CD14-positive monocyte (primary cell): ENCODE data around the genes APOM, LSM2, EHMT2 and NELFE.

- CAGE, long polyA plus RNA = no peak
Measured at GRCh38 chr6:31653240-31653782, 850 bp upstream of the BAG6 start.

DNA sequence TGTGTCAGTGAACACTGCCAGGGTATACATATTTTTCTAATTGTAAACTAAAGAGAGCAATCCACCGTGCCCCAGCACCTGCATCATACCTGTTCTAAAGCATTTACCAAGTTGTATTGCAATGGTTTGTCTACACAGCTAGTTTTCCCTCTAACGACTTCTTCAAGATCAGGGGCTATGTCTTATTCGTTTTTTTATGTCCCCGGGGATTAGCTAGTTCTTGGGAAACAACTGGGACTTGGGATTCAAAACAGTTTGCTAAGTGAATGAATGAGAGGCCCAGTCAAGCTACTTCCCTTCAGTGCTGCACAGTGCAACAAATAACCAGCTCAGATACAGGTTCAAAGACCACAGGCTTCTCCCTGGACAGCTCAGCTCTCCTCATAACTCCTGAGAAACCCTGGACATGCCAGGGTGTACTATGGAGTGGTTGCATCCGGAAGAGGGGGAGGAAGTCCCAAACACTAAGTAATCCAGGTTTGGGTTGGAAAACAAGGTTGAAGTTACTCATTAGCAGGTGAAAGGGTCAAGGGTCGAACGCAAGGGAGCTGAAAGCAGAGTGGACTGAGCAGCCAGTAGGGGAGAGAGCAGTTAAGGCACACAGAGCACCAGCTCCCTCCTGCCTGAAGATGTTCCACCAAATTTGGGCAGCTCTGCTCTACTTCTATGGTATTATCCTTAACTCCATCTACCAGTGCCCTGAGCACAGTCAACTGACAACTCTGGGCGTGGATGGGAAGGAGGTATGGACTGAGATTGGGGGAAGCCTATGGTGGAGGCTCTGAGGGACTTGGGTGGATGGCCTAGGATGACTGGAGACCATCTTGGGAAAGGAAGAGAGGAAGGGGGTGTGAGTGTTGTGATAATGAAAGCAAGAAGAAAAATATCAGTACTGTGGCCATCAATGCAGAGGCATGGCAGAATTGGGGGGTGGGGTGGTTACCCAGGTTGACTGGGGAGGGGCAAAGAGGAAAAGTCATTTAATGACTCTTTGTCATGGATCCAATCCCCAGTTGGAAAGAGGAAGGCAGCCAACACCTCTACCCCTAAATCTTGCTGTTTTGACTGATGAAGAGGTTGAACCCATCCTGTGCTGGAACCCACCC is at the start of gene APOM:
Gene APOM (plus strand): TSS at position 557 of the 1,106 bp plus-strand sequence.
- CAGE, long polyA plus RNA = no peak

- CAGE, long polyA plus RNA = no peak
Measured at GRCh38 chr6:31663834-31664765, 697 bp downstream of the GPANK1 start.

GRCh38 chr6:31686902-31687486 is 6.1 kb upstream of the LY6G5C start:
- CAGE, long polyA plus RNA = start-site peak on the plus strand at chr6:31686962-31687079, 11 and 6 reads in 2 replicates

DNA sequence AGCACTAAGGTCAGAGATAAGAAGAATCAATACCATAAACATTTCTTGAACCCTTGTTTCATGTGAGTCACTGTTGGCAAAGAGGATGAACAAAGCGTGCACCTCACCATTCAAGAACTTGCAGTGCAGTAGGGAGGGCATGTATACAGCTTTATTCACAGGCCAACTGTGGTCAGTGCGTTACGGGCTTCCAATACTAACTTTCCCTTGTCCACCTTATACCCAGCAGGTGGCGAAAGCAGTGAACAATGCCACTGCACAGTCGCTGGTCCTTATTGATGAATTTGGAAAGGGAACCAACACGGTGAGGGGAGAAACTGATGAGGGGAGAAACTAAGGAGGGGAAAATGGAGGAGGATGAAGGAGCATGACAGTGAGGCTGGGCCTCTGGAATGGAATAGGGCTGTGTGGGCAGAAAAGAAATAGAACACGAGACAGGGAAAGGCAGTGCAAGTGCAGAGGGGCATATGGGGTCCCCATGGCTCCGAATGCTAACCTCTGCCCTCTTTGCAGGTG is 1.4 kb upstream of the SAPCD1 start:
- CAGE, long polyA plus RNA = no peak

GRCh38 chr6:31794174-31794495 is 1.4 kb downstream of the VARS1 start:
- CAGE, long polyA plus RNA = no peak

DNA sequence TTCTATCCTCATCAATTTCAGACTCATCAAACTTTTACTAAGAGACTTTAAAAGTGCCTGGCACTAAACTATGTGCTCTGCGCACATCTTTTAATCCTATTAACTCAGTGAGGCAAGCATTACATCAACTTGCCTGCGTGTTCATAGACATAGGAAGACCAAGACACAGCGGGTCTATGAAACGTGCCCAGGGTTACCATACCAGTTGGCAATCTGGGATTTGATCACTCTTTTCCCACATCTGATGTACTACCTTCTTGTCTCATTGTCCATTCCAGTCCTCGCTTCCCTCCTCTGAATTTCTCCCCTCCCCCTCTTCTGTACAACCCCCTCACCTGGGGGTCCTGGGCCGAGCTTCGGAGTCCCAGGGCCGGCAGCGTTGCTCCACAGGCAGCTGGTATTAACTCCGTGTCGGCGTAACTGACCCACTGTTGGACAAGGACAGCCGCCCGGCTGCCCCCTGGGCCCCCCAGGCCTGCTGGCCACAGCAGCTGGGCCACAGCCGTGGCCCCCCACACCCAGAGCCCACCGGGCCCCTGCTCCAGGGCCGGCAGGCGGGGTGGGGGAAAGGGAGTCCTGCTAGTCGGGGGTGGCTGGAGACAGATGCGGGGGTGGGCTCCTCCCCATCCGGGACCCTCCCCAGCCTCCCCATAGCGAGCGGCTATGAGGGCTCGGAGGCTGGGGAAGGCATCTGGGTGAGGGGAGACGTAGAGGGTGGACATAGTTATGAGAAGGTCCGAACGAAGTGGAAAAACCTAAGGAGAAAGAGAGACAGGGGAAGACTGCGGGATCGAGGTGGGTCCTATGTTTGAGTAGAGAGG is 846 bp downstream of the VARS1 start:
- CAGE, long polyA plus RNA = no peak

- CAGE, long polyA plus RNA = start-site peak on the minus strand at chr6:31806960-31806989, 39 and 45 reads in 2 replicates
Measured at GRCh38 chr6:31806371-31807255, at the start of gene LSM2. TSS of gene LSM2 (minus strand) at chr6:31806966.

- CAGE, long polyA plus RNA = no peak
Measured at GRCh38 chr6:31847303-31848296, 15.0 kb downstream of the NEU1 start.

GRCh38 chr6:31859094-31859449 is 3.5 kb downstream of the NEU1 start:
- CAGE, long polyA plus RNA = no peak

DNA sequence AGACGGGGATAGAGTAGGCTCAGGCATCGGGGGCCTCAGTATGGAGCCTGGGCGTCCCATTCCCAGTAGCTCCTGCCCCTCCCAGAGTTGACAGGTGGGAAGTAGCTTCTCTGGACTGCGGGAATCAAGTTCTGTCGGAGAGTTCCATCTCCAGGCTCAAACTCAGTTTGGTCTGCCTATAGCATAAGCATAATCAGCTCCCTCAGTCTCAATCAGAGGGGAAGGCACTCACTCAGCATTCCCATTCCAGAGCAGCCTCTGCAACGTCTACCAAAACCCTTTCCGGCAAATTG is 3.5 kb upstream of the NEU1 start:
- CAGE, long polyA plus RNA = no peak

GRCh38 chr6:31877504-31878218 is 1.1 kb downstream of the SLC44A4 start:
- CAGE, long polyA plus RNA = no peak

GRCh38 chr6:31892289-31893335 is 4.9 kb downstream of the EHMT2 start:
- CAGE, long polyA plus RNA = no peak

DNA sequence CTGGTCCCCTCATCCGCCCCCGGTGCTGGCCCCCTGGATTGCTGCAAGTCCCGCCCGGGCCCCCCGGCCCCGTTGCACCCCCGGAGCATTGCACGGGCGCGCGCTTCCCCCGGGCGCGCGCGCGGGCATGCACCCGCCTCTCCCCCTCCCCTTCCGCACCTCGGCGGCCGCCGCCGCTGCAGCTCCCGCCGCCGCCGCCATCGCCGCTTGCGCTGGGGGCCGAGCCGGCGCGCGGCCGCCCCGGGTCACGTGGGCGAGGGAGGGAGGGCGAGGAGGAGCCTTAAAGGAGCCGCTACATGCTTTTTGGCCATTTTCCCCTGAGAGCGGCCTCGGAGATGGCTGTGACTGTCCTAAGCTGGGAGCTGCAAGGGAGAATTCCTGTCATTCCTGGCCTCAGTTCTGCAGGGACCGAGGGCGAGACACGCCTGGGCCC is at the start of gene EHMT2:
Gene EHMT2 (minus strand): TSS at position 222 of the 433 bp plus-strand sequence.
- CAGE, long polyA plus RNA = no peak

DNA sequence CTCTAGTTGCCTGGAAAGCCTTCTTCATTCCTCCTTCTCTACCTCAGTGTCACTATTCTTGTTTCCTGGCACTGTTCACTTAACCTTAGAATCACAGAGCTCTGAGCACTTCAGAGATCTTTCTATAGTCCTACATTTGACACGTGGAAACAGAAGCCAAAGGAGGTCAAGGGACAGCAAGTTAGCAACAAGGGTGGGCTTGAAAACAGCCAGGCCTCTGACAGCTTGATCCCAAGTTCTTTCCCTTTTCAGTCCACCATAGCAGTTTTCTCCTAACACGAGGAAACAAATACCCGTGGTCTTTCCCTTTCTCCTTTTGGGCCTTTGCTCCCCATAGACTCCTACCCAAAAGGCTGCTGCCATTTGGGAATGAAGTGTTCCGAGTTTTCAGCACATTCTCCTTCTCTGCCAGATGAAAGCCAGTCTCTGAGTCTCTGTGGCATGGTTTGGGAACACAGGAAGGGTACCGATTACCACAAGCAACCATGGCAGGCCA is 3.8 kb downstream of the CFB start:
- CAGE, long polyA plus RNA = no peak

DNA sequence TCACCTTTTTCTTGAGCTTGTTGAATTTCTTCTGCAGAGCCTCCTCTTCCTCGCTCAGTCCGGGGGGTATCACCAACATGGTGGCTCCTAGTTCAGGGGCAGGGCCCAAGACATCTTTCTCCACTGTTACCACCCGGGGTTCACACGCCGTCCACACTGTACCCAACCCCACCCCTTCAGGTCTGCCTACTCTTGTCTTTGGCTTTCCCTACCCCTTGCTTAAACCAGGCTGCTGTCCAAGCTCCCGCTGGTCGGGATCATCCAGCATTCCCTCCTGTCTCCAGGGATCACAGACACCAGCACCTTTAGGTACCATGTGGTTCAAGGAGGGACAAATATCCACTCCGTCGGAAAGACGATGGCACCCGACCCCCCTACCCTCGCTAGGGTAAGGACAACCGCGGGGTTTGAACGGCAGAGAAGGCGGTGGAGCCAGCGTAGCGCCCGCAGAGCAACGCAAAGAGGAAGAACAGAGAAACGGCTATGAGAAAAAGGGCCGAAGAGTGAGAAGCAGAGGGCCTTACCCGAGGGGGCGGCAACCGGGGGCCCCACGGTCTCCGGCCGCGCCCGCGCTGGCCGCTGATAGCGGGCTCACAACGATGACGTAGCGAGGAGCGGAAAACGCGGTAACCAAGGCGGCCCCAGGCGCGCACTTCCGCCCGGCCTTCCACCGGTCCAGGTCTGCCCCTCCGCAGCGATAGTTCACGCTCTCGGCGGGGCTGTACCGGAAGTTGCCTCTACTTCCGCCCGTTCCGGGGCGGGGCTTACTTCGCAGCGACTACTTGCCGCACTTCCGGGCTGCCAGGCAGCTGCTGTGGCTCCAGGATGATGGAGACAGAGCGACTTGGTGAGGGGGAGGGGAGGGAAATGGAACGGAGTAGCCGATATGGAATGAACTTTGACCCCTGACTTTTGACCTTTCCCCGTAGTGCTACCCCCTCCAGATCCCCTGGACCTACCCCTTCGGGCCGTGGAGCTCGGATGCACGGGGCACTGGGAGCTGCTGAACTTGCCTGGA is at the start of gene NELFE:
Gene NELFE (minus strand): TSS at position 604 of the 1,018 bp plus-strand sequence.
- CAGE, long polyA plus RNA = start-site peak on the minus strand centred at position 609 of the sequence, 150 bp wide, 1,212 and 1,772 reads in 2 replicates

GRCh38 chr6:31971608-31971819 is 424 bp downstream of the DXO start:
- CAGE, long polyA plus RNA = no peak

DNA sequence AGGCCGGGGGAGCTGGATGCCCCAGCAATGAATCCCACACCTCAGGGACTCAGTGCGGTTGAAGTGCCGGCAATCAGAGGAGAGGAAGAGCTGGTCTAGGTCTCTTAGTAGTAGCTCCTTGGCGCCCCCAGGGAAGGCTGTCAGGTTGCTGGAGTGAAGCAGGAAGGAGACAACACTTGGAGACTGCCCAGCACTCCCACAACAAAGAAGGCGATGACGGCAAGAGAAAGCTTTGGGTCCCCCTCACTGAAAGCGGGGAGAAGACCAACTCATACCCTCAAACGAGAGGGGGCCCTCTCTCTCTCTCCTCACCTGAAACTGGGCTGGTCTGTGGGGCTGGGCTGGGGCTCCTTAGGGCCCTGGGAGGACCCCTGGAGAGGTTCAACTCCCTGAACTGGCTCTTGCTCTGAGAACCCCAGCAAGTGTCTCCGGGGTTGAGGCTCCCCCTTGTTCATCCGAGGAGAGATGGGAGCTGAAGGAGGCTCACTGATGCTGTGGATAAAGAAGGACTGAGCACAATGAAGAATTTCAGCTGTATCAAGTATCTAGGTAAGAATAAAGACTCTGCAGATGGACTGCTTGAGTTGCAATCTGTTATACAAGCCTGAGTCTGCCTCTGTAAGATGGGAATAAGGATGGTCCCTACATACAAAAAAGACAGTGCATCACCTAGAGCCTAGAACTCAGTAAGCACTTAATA is 8.6 kb upstream of the TNXB start:
- CAGE, long polyA plus RNA = no peak

- CAGE, long polyA plus RNA = no peak
Measured at GRCh38 chr6:32271400-32271716, 47.5 kb upstream of the NOTCH4 start.

GRCh38 chr6:32437056-32437892 is 2.4 kb upstream of the HLA-DRA start:
- CAGE, long polyA plus RNA = no peak